A375 (cell line): ENCODE measurements around a stretch of chr6.

DNA sequence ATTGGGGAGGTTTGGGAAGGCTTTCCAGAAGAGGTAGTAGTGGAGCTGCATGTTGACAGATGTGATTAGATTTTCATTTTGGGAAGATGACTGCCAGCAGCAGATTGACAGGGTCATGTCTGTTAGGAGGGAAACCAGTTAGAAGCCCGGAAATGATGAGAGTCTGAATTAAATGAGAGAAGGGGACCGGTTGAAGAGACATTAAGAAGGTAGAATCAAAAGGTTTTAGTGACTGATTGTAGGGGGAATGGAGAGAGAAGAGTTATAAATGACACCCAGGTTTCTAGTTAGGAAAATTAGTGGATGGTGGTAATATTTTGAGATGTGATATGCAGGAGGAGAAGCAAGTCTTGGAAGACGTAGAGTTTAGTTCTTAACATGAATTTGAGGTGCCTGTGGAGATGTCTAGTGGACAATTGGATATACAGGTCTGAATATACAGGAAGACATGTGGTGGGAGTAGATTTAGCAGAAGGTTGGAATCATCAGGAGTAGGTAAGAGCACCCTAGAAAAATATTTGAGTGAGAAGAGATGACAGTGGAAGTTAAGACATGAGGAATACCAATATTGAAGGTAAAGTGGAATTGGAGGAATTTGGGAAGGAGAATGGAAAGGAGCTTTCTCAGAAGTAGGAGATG is 3.6 kb downstream of the PRIM2 start:
- RAMPAGE, long total RNA: no peak

- RAMPAGE, long total RNA: no peak
Observed at GRCh38 chr6:61869326-61869821, 416.7 kb downstream of the KHDRBS2 start.

- RAMPAGE, long total RNA: no peak
Observed at GRCh38 chr6:63352520-63353355, 33.0 kb upstream of the LGSN start.

DNA sequence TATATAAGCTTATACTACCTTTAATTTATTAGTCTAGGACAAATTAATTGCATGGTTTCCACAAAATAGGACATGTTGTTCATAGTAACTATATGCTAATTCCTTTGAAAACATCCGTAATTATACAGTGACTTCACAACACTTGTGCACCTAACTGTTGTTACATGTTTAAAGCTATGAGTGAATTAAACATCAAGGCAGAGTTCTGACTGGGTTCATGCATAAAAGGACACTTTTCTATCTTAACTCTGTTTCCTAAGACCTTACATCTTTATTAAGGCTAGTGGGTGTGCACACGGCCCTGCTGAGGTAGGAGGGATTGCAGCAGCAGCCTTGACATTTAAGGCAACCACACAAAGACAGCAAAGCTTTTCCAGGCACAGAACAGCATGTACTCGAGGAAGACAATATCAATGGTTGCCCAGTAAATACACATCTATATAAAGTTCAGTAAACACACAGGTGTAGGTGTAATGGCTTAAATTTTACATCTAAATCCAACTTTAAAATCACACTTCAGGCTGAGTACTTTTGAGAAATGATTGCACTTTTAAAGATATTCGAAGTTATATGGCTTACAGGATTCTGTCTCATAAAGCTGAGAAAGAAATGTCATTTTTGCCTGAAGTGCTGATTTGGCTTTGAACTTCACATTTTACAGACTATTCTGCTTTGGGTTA is 79.8 kb upstream of the PTP4A1 start:
- RAMPAGE, long total RNA: no peak

DNA sequence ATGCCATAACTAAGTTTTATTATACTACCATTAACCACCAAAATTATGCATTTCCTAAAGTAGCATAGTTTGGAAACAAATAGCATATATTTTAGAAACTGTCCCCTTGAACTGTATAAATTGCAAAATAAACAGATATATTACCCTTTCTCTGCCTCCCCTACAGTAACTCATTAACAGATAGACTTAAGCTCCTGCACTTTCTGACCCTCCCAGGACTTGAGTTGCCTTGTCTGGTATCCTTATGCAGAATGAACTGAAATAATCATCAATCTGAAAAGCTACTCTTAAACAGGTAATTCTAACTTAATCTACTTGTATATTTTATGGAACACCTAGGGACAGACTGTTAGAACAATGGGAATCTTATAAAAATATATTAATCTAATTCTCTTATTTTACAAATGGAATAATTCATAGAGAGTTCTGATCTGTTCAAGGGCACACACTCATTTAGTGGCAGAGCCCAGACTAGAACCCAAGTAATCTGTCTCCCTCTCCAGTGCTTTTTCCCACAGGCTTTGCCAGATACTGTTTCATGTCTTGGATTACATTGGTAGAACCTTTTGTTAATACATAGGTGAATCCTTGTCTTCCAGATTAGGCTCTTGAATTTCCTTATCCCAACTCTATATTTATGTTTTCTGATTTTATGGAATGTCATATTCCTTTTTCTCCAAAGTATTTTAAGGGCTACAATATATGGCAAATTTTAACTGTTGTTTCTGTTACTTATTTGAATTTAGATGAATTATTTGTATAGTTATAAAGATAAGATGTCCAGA is 50.6 kb upstream of the PTP4A1 start:
- RAMPAGE, long total RNA: no peak

- RAMPAGE, long total RNA: no peak
Observed at GRCh38 chr6:63524978-63525666, 47.2 kb upstream of the PTP4A1 start.

GRCh38 chr6:63564850-63565347 is 7.4 kb upstream of the PTP4A1 start:
- RAMPAGE, long total RNA: no peak

- RAMPAGE, long total RNA: no peak
Observed at GRCh38 chr6:63572640-63573071, 376 bp downstream of the PTP4A1 start.

- RAMPAGE, long total RNA: no peak
Observed at GRCh38 chr6:63579935-63580783, 7.9 kb downstream of the PTP4A1 start.

GRCh38 chr6:63636747-63637069 is 1.1 kb downstream of the PHF3 start:
- RAMPAGE, long total RNA: no peak

GRCh38 chr6:63653910-63654686 is 18.5 kb downstream of the PHF3 start:
- RAMPAGE, long total RNA: no peak

- RAMPAGE, long total RNA: no peak
Observed at GRCh38 chr6:63696633-63697515, 61.3 kb downstream of the PHF3 start.

DNA sequence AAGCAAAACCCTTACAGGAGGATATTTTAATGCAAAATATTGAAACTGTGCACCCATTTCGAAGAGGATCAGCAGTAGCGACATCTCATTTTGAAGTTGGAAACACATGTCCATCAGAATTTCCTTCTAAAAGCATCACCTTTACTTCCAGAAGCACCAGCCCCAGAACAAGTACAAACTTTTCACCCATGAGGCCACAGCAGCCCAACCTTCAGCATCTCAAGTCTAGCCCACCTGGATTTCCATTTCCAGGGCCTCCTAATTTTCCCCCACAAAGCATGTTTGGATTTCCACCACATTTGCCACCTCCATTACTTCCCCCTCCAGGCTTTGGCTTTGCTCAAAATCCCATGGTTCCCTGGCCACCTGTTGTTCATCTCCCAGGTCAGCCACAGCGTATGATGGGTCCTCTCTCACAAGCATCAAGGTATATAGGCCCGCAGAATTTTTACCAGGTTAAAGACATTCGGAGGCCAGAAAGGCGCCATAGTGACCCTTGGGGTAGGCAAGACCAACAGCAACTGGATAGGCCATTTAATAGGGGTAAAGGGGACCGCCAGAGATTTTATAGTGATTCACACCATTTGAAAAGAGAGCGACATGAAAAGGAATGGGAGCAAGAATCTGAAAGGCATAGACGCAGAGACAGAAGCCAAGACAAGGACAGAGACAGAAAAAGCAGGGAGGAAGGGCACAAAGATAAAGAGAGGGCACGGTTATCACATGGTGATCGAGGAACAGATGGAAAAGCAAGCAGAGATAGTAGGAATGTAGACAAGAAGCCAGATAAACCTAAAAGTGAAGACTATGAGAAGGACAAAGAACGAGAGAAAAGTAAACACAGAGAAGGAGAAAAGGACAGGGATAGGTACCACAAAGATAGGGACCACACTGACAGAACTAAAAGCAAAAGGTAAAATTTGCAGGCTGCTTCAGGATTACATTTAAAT is 77.5 kb downstream of the PHF3 start:
- RAMPAGE, long total RNA: no peak

DNA sequence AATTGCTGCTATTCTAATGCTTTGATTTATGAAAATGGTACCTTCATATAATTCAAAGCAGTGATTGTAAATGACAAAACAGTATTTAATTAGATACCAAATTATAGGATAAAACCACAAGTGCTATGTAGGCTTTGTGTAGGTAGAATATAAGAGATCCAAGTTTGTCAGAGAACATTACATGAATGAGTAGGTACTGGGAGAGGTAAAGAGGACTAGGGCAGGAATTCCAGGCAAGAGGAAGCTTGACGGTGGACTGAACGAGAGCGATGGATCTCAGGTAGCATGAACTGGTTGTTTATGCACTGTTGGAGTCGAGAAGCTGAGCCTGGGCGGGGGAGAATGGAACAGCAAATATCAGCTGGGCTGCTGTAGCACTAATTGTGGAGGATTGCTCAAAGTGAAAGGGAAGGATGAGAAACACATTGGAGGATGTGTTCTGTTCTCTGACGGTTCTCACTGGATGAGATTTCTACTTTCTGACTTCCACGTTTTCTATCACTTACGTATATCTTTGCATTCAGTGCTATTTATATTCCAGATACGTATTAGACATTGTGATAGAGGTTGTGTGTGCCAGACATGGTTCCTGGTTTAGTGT is 164.2 kb downstream of the PHF3 start:
- RAMPAGE, long total RNA: no peak

DNA sequence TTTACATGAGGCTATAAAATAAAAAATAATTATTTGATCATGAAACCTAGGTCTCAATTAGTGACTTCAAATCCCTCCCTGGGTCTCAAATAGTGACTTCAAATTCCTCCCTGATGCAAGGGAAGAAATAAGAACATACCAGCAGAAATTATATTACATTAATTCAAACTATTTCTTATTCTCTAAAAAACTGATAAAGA is 63.9 kb upstream of the EYS start:
- RAMPAGE, long total RNA: no peak

DNA sequence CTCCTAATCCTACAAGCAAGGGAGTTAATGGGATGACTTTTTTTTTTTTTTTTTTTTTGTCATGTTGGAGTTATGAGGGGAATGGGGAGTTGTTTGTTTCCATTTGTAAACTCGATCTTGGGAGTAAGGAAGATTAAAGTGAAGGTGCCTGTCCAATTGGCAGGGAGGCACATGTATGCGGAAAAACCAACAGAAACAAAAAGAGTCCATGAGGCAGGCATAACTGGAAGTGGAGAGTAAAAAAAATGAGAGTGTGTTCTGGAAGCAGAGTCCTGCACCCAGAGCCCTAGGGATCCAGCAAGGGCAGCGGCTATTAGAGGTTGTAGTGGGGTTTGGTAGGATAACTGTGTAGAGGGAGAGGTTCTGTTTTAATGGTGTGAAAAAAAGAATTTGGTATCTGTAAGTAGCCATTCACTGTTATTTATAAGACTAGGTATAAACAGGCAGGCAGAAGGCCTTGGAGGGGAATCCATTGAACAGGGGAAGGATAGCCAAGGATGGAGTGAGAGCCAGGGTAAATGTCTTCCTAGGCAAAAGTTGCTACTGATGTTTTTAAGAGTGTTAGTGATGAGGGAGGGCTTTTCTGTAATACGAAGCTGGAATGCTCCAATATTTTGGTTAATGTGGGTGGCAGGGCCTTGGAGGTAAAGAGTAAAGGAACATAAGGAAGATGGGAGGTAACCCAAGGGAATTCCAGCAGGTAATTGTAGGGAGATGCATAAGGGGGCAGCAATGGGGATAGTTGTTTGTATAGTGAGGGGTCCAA is 752.8 kb upstream of the ADGRB3 start:
- RAMPAGE, long total RNA: no peak

GRCh38 chr6:68559170-68559369 is 76.0 kb upstream of the ADGRB3 start:
- RAMPAGE, long total RNA: no peak

DNA sequence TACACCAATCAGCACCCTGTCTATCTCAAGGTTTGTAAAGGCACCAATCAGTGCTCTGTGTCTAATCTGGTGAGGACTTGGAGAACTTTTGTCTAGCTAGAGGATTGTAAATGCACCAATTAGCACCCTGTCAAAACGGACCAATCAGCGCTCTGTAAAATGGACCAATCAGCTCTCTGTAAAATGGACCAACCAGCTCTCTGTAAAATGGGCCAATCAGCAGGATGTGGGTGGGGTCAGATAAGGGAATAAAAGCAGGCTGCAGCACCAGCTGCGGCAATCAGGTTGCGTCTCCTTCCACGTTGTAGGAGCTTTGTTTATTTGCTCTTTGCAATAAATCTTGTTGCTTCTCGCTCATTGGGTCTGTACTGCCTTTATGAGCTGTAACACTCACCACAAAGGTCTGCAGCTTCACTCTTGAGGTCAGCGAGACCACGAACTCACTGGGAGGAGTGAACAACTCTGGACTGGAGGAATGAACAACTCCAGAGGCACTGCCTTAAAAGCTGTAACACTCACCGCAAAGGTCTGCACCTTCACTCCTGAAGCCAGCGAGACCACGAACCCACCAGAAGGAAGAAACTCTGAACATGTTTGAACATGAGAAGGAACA is 248.2 kb downstream of the ADGRB3 start:
- RAMPAGE, long total RNA: no peak

- RAMPAGE, long total RNA: no peak
Observed at GRCh38 chr6:69456436-69456741, 340.4 kb downstream of the LMBRD1 start.

GRCh38 chr6:69792302-69792650 is 4.5 kb downstream of the LMBRD1 start:
- RAMPAGE, long total RNA: no peak